H7 (cell line): ENCODE measurements around the gene ADRM1.

- RAMPAGE, long total RNA: no peak
These were observed 42.7 kb upstream of the ZNF831 start for GRCh38 chr20:59120919-59121412.

GRCh38 chr20:59145642-59146374 lies 17.8 kb upstream of the ZNF831 start:
- RAMPAGE, long total RNA: no peak

GRCh38 chr20:59149498-59150619 lies 13.8 kb upstream of the ZNF831 start:
- RAMPAGE, long total RNA: no peak

- RAMPAGE, long total RNA: no peak
These were observed 113.0 kb downstream of the SYCP2 start for GRCh38 chr20:59820384-59820835.

GRCh38 chr20:59836607-59837042 lies 96.8 kb downstream of the SYCP2 start:
- RAMPAGE, long total RNA: no peak

GRCh38 chr20:60727472-60727872 lies 524.6 kb upstream of the CDH4 start:
- RAMPAGE, long total RNA: no peak

GRCh38 chr20:60750212-60750765 lies 501.8 kb upstream of the CDH4 start:
- RAMPAGE, long total RNA: no peak

DNA sequence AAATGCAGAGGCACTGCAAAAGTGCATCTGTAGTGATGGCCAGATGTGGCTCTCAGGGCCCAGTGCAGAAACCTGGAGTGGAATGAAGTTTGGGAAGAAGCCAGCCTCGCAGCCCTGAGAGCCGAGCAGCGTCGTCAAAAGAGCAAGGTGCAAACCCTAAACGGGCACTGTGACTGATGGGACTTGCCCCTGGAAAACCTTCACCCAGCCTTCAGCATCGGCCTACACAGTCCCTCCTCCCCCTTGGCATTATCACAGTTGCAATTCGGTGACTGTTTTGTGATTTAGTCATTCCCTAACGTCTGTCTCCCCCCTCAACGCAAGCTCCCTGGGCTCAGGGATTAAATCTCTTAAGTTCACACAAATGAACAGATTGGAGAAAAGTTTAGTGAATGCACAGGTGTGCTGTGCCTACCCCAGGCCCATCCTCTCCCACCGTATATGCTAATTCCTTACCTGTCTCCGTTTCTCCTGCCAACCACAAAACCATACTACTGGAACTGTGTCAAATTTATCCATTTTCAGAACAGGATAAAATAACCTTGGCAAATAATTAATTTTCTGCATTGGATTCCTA lies 38.5 kb downstream of the TAF4 start:
- RAMPAGE, long total RNA: no peak

DNA sequence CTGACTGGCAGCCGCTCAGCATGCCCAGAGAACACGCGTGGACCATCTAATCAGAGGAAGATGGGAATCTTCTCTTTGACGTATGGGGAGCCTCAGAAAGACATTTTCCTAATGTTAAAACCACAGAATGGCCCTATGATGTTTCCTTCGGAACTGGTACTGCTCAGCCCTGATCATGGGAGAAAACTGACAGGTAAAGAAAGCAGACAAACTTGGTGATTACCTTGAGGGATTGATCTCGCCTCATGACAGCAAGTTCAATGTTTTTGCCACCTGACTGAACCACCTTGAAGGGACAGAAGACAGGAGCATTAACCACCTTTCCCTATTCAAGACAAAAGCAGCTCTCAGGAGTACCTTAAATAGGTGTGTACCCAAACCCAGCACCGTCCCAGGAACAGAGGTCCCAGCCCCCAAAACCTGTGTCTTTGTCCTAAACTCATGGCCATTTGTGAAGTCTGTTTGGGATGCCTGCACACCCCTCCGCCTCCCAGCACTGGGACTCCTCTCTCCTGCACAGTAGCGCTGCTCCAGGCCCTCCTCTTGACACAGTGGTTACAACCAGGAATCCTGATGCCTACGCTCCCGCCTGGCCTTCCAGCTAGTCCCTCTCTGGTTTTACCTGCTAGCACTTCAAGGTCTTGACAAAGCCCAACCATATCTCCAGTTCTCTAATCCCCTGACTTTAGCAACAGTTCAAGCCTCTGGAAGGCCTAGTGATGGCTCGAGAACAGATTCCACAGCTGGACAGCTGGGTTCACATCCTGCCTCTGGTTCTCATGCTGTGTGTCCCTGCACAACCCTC lies 5.9 kb downstream of the PSMA7 start:
- RAMPAGE, long total RNA: no peak

- RAMPAGE, long total RNA: no peak
These were observed 4.0 kb upstream of the OSBPL2 start for GRCh38 chr20:62234183-62234829.

DNA sequence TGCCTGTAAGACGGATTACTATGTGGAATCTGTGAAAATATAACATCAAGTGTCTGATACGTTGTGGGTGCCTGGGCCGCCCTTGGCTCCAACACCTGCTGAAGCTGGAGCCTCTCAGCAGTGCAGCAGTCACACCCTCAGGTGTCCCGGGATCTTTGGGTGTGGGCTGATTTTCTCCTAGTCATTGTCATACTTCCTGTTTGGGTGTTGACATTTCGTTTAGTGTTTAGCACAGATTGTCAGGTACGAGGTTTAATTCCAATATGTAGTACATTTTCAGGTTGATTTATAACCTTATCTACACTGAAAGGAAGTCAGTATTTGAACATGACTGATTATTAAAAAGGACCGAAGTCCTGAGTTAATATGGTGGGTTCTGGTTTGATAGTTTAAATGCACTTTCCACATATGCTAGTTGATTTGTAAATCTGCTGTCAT lies 3.4 kb downstream of the OSBPL2 start:
- RAMPAGE, long total RNA: no peak

- RAMPAGE, long total RNA: no peak
These were observed 28.2 kb upstream of the ADRM1 start for GRCh38 chr20:62274430-62275110.

DNA sequence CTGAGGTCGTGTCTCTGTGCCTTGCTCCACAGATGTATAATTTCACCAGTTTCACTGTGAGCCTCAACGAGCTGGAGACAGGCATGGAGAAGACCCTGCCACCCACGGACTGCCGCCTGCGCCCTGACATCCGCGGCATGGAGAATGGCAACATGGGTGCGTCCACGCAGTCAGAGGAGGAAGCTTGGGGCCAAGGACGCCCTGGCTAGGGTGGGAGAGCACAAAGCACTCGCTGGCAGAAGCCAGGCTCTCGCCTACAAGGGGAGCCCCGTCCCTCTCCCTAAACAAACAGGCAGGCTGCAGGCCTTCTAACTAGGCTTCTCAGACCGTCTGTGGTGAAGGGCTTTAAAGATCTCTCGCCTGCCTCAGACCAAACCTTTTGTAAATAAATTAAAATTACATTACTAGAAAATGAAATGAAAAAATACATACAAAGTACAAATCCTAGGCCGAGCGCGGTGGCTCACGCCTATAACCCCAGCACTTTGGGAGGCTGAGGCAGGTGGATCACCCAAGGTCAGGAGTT lies 13.6 kb upstream of the ADRM1 start:
- RAMPAGE, long total RNA: no peak

DNA sequence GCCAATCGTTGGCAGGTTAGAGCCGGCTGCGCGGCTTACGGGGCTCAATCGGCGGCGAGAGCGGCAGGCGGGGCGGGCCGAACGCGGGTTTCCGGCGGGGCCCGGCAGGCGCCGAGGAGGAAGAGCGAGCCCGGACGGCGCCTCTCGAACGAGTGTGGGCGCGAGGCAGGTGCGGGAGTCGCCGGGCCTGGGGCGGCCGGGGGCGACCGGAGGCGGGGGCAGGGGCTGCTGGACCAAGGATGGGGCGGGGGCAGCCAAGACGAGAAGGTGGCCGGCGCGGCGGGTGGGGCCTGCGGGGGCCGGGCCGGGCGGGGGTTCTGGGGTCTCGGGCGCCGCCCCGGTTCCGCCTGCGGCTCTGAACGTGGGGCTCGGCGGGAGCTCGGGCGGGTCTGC lies at the start of gene ADRM1:
ADRM1 (plus strand) TSS at position 117 of the 393 bp plus-strand sequence.
- RAMPAGE, long total RNA: start-site peak on the plus strand centred at position 119 of the sequence, 57 bp wide, 1,080 reads

GRCh38 chr20:62358946-62360270 lies 7.7 kb downstream of the LAMA5 start:
- RAMPAGE, long total RNA: no peak

GRCh38 chr20:62389146-62389884 lies 2.4 kb downstream of the RPS21 start:
- RAMPAGE, long total RNA: no peak

- RAMPAGE, long total RNA: no peak
These were observed 3.2 kb downstream of the GATA5 start for GRCh38 chr20:62472558-62473105.

DNA sequence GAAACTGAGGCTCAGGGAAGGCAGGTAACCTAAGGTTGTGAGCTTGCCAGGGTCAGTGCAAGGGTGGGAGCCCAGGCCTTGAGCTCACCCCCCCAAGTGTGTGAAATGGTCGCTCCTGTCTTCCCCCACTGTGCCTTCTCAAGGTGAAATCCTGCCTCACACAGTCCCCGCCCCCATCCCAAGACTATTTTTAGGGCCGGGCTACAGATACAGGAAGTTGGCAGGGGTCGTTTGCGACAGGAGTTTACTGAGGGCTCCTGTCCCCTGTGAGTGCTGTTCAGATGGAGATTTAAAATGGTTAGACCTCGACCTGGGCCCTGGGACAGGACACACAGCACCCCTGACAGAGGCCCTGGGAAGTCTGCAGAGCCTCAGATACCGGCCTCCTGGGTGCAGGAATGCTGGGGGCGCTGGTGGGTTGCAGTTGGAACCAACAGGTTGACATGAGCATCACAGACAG lies 18.8 kb upstream of the GATA5 start:
- RAMPAGE, long total RNA: no peak

DNA sequence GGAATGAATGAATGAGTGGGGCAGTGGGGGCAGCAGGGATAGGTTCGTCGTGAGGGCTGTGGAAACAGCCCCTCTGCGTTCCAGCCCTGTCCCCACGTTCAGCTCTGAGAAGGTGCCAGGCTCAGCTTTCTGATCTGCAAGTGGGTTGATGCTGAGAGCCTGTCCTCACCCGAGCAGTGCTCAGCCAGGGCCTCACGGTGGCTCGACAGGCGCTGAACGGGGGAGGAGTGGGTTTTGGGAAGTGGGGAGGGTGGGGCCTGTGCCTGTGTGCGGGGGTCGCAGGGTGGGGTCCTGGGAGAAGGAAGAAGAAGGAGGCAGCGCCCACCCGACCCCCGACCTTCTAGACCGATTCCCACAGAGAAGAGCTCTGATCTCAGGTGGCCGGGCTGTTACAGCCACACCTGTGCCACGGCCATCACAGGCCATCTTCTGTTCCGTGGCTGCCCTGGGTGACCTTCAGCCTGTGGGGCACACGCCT lies 41.3 kb upstream of the GATA5 start:
- RAMPAGE, long total RNA: no peak

- RAMPAGE, long total RNA: no peak
These were observed 57.8 kb upstream of the GATA5 start for GRCh38 chr20:62533539-62534078.